SUDHL5 (cell line): ENCODE measurements around a stretch of chr1.

GRCh38 chr1:37036074-37036592 lies 1.8 kb upstream of the GRIK3 start:
- PRO-cap = no peak

- PRO-cap = no peak
Observed at GRCh38 chr1:37058629-37059191, 24.4 kb upstream of the GRIK3 start.

GRCh38 chr1:37475569-37476114 lies 1.3 kb downstream of the ZC3H12A start:
- PRO-cap = no peak

- PRO-cap = no peak
Observed at GRCh38 chr1:37633721-37634503, 780 bp downstream of the RSPO1 start.

DNA sequence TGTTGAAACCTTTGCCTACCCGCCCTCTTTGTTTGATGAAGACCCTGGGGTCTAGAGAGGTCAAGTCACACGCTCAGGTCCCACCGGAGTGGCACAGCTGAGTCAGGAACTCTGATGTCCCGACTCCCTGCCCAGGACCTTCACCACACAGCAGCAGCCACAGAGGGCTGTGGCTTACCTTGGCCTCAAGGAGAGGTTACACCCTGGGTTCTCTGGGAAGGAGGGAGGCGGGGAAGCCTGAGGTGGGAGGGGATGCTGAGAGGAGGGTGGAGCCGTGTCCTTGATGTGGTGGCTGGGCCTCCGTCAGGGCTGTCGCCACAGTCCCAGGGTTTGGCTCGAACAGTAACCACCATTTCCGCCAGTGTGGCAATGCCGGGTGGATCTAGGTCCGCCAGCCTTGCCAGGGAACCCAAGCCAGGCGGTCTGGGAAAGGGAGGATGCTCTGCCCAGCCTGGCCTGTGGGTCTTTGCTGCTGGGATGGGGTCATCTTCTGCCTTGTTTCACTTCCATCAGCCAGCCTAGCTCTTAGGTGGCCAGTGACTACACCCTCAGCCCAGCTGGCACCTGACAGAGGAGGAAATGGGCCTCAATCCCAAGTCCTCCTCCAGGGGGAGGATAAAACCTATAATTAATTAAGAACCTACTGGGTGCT lies 16.4 kb downstream of the C1orf109 start:
- PRO-cap = no peak

DNA sequence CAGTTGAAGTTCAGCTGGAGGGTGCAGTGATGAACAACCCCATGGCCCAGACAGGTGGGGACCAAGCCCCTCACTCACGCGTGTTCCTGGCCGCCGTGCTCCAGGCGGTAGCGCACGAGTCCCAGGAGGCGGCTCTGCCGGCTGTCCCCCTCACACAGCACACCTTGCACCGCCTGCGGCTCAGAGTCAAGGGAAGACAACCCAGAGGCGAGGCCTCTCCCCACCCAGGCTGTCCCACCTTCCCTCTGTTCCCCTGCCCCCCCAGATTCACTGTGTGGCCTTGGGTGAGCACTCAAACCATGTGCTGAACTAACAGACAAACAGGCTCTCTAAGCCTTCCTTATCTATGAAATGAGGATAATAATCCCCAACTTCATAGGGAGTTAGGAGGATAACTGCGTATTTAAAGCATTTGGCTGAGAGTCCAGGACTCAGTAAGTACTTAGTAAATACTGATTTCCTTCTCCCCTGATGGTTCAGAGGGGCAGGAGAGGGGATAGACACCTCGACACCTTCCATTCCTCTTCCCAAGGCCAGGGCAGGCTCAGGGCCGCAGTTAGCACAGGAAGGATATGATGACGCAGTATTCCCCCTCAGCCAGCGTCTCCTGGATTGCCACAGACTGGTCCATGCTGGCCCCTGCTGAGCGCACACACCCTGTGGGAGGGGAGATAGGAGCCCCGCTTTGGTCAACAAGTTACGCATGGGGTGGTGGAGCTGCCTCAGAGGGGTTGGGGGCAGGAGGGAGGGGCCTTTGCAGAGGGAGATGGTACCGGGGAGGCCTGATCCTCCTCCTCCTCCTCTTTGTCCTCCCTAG lies 967 bp downstream of the INPP5B start:
- PRO-cap = no peak

DNA sequence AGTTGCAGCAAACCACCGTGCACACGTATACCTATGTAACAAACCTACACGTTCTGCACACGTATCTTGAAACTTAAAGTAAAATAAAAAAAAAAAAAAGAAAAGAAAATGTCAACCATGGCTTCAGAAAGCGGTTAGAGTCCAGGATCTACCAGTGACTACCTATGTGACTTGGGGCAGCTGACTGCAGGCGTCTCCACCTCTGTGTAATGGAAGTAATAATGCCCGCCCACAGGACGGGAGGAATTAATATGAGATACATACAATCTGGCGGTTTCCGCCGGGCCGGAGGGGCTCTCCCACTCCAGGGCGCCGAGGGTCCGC lies 5.8 kb upstream of the SF3A3 start:
- PRO-cap = bidirectional peak, plus-strand start outside the sequence, minus-strand start at position 223 of the sequence

DNA sequence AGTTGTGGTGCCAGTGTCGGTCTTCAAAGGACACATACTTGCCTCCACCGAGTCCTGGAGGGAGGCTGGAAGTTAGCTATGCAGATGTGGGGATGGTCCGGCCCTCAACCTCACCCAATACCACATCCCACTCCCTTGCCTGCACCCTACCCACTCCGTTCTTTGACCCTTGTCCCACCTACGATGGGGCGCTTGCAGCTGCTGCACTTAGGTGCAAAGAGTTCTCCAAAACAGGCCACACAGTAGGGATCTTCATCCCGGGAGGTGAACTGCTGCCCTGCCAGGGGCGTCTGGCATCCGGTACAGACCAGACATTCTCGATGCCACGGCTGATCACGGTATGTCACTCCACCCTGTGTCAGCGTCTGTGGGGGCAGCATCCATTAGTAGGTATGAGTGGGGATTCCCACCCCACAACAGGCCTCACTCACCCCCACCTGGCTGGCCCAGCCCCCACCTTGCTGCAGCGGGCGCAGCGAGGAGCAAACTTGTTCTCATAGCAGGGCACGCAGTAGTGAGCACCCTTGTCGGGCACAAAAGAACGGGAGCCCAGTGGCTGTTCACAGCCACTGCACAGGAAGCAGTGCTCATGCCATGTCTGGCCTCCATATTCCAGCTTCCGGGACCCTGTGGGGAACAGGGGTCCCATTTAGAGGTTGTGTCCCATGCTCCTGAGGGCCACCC lies 7.7 kb downstream of the FHL3 start:
- PRO-cap = no peak

GRCh38 chr1:38030614-38031468 lies 15.8 kb downstream of the POU3F1 start:
- PRO-cap = no peak

GRCh38 chr1:38064048-38064807 lies 17.6 kb upstream of the POU3F1 start:
- PRO-cap = no peak

DNA sequence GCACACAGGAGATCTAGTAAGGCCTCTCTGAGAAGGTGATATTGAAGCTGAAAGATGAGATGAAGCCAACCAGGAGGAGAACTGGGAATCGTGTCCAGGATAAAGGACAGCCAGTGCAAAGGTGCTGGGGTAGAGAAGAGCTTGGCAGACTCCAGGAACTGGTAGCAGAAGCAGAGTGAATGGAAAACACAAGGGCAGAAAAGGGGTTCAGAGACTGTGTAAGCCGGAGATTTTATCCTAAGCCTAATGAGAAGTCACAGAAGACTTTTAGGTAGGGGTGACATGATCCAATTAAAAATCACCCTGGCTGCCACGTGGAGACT lies 279.8 kb downstream of the RRAGC start:
- PRO-cap = no peak

- PRO-cap = bidirectional peak, plus-strand start at chr1:38860000, minus-strand start at chr1:38859675
Observed at GRCh38 chr1:38859823-38860261, 270 bp upstream of the RRAGC start.

- PRO-cap = no peak
Observed at GRCh38 chr1:39110485-39111315, 84.5 kb downstream of the NDUFS5 start.

GRCh38 chr1:39196702-39197230 lies 7.7 kb upstream of the MACF1 start:
- PRO-cap = bidirectional peak, plus-strand start at chr1:39197084, minus-strand start at chr1:39197002

- PRO-cap = no peak
Observed at GRCh38 chr1:39328074-39329122, 123.9 kb downstream of the MACF1 start.

DNA sequence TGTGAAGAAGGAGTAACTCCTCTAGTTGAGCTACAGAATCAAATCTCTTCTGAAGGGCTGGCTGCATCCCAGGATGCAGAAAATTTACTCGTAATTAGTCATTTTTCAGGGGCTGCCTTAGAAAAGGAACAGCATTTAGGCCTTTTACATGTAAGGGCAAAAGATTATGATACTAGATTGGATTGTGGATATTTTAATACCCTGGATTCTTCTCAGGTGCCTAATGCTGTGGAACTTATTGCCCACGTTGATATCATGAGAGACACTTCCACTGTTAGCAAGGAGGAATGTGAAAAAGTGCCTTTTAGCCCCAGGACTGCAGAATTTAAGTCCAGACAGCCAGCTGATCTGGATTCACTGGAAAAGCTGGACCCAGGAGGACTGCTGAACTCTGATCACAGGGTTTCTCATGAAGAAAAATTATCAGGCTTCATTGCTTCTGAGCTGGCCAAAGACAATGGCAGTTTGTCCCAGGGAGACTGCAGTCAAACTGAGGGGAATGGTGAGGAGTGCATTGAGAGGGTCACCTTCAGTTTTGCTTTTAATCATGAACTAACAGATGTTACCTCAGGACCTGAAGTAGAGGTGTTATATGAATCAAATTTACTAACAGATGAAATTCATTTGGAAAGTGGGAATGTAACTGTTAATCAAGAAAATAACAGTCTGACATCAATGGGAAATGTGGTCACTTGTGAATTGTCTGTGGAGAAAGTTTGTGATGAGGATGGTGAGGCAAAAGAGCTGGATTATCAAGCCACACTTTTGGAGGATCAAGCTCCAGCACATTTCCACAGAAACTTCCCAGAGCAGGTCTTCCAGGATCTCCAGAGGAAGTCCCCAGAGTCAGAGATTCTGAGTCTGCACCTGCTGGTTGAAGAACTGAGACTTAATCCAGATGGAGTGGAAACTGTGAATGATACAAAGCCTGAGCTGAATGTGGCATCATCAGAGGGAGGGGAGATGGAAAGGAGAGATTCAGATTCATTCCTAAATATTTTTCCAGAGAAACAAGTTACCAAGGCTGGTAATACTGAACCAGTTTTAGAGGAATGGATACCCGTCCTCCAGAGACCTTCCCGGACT lies 79.4 kb upstream of the BMP8A start:
- PRO-cap = no peak

DNA sequence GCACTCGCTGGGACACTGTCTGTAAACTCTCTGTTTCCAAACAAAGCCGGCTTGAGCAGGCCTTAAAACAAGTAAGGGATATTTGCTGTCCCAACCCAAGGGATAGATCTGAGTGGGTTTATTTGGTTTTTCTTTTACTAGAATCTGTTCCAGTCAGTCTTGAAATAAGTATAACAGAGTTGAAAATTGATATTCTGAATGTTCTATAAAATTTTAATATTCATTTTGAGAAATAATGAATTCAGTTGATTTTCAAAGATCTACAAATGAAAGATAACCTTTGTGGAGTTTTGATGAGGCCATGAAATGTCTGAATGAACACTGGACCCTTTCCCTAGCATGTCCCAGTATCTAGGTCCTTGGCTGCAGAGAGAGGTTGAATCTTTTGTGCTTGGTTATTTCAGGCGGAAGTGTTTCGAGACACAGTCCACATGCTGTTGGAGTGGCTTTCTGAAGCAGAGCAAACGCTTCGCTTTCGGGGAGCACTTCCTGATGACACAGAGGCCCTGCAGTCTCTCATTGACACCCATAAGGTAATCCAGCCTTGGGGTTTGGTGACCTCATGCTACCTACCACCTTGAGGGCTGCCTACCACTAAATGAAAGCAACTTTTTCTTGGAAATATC lies 39.0 kb upstream of the BMP8A start:
- PRO-cap = no peak

DNA sequence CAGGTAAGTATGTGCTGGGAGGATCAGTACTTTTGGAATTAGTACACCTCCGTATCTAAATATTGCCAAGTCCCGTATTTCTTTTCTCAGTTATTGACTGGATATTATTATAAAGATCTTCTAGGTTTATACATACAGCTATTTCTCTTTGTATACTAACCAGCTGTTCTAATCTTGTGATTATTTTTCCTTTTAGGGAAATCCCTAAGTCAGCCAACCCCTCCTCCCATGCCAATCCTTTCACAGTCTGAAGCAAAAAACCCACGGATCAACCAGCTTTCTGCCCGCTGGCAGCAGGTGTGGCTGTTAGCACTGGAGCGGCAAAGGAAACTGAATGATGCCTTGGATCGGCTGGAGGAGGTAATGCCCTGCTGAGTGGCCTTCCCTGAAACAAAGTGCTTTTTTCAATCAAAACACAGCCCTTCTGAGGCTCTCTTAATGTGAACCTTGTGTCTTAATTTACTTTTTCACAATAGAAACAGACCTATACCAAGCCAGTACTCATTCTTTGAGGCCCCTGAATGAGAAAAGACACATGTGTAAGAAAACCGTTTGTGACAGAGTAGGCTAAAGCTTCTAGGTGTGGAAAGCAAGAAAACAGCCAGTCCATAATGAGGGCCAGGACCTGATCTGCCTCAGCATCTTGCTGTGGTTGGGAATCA lies 32.4 kb upstream of the BMP8A start:
- PRO-cap = no peak

DNA sequence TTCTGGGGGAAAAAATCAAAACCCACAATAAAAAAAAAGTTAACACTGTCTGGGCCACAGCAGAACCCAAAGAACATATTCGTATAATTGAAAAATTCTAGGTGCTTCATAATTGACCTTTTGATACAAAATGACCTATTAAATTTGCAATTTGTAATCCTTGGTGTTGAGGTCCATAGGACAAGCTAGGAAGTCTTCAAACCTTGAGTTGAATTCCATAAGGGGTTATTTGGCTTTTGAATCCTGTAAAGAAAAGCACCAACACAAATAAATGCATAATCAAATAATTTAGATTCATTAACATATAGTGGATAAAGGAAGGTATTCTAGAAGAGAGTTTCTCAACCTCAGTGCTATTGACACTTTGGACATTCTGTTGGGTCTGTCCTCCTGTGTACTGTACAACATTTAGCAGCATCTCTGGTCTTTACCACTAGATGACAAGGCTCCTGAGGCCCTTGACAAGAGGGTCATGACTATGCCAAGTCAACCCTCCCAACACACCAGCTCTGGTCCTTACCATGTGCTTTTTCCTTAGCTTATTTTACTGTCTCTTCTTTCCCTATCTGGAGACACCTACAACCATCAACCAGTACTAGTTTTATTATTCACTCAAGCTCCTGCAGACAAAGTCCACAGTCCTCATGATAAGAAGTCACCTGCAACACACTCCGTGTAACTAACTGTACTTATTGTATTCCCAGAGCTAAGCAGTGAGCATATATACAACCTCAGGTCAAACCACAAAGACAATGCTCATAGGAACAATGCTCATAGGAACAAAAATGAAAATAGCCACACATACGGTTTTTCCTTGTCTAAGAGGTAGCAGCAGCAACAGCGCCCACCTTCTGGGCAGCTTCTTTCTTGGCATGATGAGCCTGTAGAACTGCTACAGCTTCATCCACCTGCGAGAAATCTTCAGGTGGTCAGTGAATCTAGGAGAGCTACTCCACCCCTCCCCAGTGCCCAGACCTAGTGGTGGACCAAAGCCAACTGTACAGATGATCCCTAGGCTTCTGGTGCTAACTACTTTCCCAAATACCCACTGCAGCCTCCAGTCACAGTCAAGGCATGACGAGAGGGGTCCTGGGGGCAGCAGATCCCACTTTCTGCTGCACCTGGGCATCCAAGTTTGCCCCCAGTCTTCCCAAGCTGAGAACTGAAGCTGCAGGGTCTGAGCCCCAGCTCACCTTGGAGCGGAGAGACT lies 15.3 kb downstream of the PABPC4 start:
- PRO-cap = no peak

GRCh38 chr1:39564873-39565354 lies 11.7 kb downstream of the PABPC4 start:
- PRO-cap = no peak